Heart right ventricle (tissue), 2 donors: Measurements from ENCODE around the gene ZNF273.

DNA sequence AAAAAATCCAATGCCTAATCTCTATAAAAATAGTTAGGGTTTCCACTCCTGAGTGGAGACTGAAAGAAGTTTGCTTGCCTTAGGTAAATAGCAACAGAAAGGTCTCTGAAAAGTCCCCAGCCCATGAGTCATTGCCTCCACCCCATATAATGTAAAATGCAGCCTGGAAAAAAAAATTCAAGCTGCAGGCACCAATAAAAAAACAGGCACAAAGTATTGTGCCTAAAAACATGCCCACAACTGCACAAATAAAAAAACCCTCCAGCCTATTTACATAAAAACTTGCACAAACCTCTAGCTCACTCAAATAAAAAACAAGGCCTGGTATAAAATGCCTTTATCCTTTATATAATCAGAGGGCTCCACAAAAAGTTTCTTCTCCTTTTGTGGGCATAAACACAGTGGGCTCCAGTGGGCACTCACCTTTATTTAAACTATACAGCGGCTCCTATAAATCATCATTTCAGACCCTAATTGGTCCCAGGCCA is 47.4 kb downstream of the ZNF680 start:
- PRO-cap, 2 experiments = no peak in any of the 2 experiments

- PRO-cap, 2 experiments = peak in 2 of 2 experiments; most common plus-strand start chr7:64903273 (in 2); most common minus-strand start chr7:64903121 (in 1)
Observed at GRCh38 chr7:64902925-64903955, at the start of gene ZNF273. ZNF273 (plus strand) TSS chr7:64903273.

DNA sequence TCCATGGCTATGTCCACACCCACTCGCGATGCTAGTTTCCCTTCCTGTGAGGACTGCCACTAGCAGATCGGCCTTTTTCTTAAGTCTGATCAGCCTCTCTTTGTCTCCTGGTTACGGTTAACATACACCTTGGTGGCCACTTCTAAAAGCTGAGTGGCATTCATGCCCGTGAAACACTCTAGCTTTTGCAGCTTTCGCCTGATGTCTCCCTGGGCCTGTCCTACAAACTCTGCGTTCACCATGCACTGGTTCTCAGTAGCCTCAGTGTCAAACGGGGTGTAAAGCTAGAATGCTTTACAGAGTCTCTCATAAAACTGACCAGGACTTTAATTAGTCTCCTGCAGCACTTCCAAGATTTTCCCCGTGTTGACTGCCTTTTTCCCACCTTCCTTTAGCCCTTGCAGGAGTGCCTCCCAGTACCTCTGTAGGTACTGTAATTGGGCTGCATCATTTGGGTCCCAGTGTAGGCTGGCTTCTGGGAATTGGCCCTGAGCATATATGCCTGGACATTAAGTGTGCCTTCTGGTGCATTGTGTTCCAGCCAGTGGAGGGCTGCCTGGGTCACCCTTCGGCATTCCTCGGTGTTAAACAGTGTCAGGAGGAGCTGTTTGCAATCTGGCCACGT is 9.2 kb downstream of the ERV3-1 start:
- PRO-cap, 2 experiments = no peak in any of the 2 experiments

- PRO-cap, 2 experiments = no peak in any of the 2 experiments
Observed at GRCh38 chr7:65722583-65723130, 150.2 kb upstream of the VKORC1L1 start.

DNA sequence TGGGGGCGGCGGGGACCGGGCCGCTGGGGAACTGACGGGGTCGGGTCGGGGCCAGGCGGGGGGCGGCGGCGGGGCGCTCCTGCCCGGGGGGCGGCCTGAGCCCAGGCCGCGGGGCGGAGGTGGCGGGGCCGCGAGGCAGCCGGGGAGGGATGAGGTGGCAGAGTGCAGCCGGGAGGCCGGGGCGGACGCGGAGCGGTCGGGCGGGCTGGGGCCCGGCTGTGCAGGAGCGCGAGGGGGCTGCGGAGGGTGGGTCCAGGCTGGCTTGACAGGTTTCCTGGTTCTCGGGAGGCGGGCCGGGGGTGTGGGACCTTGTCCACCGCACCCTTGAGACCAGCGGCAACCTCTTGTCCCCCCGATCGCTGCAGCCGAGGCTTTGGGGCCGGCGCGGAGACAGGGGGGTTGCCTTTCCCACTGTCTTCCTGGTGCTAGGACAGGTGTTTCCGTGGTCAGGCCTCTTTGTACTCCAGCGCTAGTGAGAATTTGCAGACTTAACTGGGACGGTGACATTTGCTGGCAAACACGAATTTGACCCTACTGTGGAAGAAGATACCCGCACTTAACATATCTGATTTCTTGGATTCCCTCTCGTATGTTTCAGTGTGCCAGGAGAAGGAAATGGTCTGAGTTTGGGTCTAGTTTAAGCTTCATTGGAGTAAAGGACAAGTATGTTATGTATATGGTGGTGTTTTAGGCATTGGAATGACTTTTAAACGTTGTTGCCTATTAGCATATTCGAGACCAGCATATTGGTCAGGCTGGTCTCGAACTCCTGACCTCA is 970 bp downstream of the VKORC1L1 start:
- PRO-cap, 2 experiments = no peak in any of the 2 experiments

- PRO-cap, 2 experiments = no peak in any of the 2 experiments
Observed at GRCh38 chr7:65952988-65953637, 28.9 kb downstream of the GUSB start.

GRCh38 chr7:66077617-66078510 is 2.2 kb downstream of the ASL start:
- PRO-cap, 2 experiments = no peak in any of the 2 experiments

- PRO-cap, 2 experiments = no peak in any of the 2 experiments
Observed at GRCh38 chr7:66099028-66099394, 15.6 kb upstream of the CRCP start.

- PRO-cap, 2 experiments = peak in 1 of 2 experiments; most common plus-strand start chr7:66152985 (in 1); most common minus-strand start chr7:66152710 (in 1)
Observed at GRCh38 chr7:66152441-66153373, 38.1 kb downstream of the CRCP start.

- PRO-cap, 2 experiments = no peak in any of the 2 experiments
Observed at GRCh38 chr7:66385660-66386245, 180.6 kb downstream of the TPST1 start.

DNA sequence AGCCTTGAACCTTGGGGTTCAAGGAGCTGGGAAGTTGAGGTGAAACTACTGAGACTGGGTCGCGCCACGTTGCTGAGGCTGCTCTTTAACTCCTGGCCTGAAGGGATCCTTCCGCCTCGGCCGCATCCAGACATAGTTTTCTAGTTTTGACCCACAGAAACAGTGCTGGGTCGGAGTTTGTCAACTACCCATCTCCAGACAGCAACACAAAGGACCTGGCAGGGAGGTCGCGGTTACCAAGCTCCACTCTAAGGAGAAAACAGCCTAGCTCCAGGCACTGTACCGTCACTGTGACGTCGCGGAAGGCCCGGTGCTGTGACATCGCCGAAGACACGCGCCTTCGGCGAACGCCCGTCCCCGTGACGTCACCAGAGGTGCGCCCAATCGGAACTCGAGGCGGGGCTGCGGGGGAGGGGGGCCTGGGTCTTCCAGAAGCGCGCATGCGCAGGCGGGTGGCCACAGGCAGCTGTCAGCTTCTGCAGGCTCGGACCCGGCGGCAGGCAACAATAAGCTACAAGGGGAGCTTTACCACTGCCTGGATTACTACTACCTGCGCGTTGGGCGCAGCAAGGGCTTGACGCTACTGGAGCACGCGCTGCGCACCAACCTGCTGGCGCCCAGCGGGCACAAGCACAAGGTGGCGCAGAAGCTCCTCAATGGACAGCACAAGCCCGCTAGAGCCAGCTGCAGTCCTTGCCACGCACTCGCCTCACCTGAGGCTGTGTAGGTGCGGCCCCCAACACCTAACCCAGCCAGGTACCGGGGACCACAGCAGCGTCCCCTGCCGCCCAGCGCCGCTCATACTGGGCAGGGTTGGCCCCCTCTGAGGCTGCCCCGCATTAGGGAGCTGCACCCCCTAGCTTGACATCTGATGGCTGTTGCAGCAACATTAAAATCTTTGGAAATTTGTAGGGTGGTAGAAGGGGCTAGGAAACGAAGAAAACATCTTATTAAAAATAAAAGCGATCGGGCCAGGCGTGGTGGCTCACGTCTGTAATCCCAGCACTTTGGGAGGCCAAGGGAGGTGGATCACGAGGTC is 208.4 kb downstream of the TPST1 start:
- PRO-cap, 2 experiments = peak in 2 of 2 experiments; most common plus-strand start position 431 of the sequence (in 2); most common minus-strand start position 292 of the sequence (in 1)

DNA sequence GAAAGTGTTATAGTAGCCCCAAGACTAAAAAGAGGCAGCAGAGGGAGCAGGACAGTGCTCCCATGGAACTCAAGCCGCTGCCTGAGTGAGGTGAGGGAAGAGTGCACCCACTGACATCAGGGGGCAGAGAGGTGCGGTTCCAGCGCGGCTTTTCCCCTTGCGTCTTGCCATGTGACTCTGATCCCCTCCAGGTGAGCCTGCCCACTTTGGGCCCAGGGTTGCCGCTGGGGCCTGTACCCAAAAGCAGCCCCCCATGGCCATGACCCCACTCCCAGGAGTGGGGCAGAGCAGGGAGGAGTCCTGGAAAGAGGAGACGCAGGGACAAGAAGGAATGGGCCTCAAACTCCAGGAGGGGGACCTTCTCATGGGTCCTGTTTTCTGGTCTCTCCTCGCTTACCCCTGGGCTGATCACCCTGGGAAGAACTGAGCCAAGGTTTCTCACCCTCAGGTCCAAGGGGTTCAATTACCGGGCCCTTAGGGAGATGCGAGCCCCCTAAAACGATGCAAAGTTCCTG is 136.2 kb upstream of the KCTD7 start:
- PRO-cap, 2 experiments = no peak in any of the 2 experiments

DNA sequence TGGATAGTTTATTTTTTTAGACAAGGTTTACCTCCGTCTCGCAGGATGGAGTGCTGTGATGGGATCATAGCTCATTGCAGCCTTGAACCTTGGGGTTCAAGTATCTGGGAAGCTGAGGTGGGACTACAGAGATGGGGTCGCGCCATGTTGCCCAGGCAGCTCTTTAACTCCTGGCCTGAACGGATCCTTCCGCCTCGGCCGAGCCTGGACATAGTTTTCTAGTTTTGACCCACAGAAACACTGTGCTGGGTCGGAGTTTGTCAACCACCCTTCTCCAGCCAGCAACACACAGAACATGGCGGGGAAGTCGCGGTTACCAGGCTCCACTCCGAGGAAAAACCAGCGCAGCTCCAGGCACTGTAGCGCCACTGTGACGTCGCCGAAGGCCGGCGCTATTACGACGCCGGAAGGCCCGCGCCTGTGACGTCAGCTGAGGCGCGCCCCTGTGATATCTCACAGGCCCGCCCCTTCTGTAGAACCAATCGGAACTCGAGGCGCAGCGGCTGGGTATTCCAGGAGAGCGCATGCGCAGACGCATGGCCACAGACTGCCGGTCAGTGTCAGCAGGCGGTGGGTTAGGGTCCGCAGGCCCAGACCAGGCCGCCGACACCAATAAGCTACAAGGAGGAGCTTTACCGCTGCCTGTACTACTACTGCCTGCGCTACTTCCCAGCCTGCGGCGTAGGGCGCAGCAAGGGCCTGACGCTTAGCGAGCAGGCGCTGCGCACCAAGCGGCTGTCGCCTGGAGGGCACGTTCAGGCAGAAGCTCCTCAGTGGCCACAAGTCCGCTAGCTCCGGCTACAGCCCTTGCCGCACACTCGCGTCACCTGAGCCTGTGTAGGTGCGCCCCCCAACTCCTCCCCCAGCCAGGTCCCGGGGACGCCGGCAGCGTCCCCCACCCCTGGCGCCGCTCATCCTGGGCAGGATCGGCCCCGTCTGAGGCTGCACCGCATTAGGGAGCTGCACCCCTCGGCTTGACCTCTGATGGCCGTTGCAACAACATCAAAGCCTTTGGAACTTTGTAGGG is 135.2 kb upstream of the KCTD7 start:
- PRO-cap, 2 experiments = peak in 2 of 2 experiments; most common plus-strand start position 546 of the sequence (in 2); most common minus-strand start position 370 of the sequence (in 1)

DNA sequence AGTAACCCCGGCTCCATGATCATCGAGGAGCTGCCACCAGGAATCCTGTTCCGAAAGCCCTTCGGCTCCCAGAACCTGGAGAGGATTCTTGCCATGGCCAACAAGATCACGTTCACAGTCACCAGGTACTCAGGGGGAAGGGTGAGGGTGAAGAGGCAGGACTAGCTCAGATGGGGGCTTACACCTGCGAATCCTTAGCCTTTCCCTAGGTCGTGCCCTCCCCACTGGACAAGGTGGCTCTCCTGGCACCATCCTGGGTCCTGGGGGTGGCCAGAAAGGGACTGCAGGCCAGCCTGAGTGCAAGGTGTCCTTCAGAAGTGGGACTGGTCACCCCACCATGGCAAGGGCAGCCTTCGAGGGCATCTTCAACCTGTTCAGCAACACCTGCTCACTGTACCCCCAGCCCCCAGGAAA is 106.4 kb upstream of the KCTD7 start:
- PRO-cap, 2 experiments = no peak in any of the 2 experiments

DNA sequence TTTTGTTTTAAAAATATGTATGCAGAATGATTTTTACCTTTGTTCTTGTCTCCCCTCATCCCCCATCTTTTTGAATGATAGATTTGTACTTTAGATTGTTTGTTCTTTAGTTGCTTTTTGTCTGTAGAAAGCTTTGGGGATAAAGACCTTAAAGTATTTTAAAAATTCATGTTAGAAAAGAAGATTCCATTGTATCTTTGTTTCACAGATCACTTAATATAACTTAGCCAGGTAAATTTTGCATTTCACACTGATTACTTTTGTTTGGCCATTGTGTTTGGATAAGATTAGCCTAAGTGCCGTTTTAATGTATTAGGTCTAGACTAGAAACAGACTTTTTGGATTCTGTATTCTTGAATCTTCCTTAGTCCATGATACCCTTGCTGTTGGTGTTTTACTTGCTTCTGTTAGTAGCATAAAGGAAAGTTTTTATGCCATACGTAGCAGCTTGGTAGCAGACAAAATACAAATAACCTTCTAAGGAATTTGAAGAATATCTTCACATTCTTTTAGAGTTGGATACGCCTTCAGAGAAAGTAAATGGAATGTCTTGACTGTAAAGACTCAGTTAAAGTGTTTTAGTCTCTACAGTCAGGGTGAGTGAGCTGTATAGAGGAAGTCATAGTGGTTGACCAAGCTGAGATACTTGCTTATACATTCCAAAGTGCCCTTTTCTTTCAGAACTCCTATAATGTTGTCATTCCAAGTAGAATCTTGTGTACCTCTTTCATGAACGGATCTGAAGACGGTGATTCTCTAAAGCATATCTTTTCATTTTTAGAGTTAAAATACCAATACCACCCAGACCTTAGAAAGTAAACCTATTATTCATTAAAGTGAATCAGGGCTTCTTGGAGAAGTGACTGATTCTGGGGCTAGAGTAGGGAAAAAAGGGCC is 37.5 kb downstream of the RABGEF1 start:
- PRO-cap, 2 experiments = no peak in any of the 2 experiments

GRCh38 chr7:66844937-66845221 is 76.1 kb upstream of the TMEM248 start:
- PRO-cap, 2 experiments = peak in 2 of 2 experiments; most common plus-strand start chr7:66845037 (in 2)

DNA sequence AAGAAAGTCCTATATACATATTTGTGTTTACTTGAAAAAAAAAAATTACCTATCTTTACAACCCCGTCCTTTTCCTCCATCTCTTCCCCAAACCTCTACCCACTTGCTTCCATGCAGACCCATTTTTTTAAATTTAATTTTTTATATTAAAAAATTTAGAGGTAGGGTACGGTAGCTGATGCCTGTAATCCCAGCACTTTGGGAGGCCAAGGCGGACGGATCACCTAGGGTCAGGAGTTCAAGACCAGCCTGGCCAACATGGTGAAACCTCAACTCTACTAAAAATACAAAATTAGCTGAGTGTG is 2.9 kb downstream of the SBDS start:
- PRO-cap, 2 experiments = no peak in any of the 2 experiments

- PRO-cap, 2 experiments = peak in 2 of 2 experiments; most common minus-strand start chr7:66996582 (in 2)
Observed at GRCh38 chr7:66996127-66996685, 427 bp upstream of the TYW1 start.

- PRO-cap, 2 experiments = no peak in any of the 2 experiments
Observed at GRCh38 chr7:67301734-67301933, 24.9 kb downstream of the SPDYE21 start.

GRCh38 chr7:67625280-67626012 is 348.7 kb downstream of the SPDYE21 start:
- PRO-cap, 2 experiments = no peak in any of the 2 experiments